ENCODE data around the genes SLC26A8 and CPNE5.

- PRO-cap: no peak
Measured at GRCh38 chr6:35872226-35872753, 48.6 kb downstream of the SRPK1 start.

DNA sequence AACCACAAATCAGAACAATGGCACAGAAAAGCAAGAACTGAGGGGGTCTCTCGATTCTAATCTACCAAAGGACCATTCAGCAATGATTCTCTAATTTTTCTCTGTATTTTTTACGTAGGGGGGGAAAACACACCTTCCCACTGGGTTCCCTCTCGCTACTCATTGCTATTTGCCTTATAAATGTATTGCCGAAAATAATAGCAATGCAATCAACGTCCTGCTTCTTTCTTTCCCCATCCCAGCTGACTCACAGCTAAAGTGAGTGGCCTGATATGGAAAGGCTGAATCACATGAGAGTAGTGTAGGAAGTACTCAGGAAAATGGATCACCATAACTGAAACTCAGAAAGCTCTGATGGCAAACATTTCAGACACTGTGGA lies 49.2 kb upstream of the SRPK1 start:
- PRO-cap: no peak

GRCh38 chr6:36024086-36024901 lies at the start of gene SLC26A8:
TSS of gene SLC26A8 (minus strand) at chr6:36024641.
- PRO-cap: no peak

- PRO-cap: no peak
Measured at GRCh38 chr6:36084387-36085132, 45.8 kb upstream of the MAPK13 start.

GRCh38 chr6:36129821-36129995 lies 605 bp upstream of the MAPK13 start:
- PRO-cap: no peak

GRCh38 chr6:36139417-36140049 lies 9.2 kb downstream of the MAPK13 start:
- PRO-cap: no peak

- PRO-cap: no peak
Measured at GRCh38 chr6:36210816-36211742, 14.5 kb downstream of the BRPF3 start.

DNA sequence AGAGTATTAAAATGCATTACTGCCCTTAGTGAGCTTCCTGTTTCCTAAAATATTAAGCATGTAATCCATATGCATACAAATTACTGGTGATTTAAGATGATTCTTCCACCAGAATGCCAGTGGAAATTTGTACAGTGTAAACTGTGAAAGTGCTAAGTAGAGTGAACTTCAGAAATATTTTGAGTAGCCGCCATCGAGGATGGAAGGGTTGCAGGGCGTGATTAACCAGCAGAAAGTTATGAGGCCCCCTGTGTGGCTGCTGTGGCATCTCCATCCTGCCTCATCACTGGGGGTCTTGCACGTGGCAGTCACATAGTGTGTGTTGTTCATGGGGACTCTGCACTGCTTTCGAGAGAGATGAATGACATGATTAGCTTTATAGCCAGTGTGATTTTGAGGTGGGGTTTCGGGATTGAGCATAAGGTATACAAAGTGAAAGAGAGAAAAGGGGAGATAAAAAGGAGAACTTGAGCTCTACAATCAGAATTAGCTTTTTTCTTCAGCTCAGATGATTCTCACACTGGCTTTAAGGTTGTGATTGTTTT lies 26.4 kb downstream of the KCTD20 start:
- PRO-cap: no peak

- PRO-cap: no peak
Measured at GRCh38 chr6:36523888-36524680, 23.2 kb downstream of the STK38 start.

DNA sequence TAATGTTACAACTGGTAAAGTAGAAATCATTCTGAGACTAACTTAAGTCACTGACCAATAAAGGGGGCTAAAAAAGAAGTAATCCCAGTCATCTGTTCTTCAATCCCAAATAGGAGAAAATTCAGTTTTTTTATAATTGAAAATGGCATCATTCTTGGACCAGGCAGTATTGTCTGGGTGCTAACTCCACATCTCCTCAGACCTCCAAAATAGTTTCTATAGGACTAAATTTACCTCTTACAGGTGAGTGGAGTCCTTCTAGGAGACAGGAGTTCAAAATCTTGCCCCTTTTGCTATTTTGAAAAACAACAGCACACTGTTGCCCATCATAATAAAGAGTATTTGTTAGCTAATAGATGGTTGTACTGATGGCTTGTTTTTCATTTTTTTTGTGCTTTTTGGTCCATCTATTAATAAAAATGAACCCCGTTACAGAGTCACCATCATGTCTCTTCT lies 5.3 kb downstream of the SRSF3 start:
- PRO-cap: no peak

DNA sequence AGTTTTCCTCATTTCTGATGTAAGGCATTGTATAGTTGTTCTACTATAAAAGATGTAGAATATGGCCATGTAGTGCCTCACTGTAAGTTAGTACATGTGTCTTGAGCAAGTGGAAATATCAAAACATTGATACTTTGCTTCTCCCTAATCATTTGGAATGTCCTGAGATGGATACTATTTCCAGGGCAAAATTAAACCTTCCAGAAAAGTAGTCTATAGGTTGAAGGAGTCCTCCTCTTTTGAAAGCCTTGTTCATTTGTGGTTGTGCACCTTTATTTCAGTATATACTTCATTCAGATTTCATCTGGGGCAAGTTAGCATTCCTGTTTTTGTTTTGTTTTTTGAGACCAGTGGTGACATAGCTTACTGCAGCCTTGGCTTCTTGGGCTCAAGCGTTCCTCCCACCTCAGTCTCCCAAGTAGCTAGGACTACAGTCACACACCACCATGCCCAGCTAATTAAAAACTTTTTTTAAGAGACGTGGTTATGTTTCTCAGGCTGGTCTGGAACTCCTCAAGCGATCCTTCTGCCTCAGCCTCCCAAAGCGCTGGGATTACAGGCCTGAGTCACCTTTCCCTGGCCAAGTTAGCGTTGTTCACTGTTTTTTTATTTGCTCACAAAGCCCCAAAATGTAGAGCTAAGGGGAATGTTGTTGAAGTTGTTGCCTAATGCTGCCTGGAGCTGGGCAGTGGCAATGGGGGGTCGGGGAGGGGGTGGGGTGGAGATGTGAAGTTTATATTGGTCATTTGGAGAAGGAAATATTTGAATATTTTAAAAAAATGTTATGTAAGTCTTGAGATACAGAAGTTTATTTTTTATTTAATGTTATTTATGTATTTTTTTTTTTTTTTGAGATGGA lies 11.8 kb downstream of the SRSF3 start:
- PRO-cap: no peak

DNA sequence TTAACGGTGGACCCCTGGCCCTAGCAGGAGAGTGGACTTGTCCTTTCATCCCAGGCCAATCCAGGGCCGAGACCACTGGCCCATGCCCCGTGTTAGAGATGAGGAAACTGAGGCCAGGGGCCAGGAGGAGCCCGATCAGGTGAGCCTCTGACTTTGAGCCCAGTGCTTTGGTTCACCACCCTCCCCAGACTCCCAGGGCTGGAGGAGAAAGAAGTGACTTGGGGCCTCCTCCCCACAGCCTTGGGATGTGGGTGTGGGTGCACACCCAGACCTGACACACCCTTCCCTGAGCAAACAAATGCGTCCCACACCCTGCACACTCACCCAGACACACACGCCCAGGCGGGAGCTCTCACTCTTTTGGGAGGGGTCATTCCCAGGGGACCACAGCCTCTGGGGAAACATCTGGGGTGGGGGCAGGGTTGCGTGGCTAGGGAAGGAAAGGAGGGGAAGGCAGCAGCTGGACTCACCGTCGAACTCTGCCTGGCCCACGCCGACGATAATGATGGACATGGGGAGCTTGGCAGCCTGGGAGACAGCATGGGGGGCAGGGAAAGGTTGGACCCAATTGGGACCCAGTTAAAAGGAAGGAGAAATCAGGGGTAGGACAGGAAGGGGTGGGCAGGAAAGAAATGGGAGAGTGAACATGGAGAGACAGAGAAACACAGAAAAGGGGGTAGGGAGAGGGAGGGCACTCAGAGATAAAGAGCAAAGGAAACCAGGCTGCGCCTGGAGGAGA lies 46.3 kb downstream of the RAB44 start:
- PRO-cap: no peak

DNA sequence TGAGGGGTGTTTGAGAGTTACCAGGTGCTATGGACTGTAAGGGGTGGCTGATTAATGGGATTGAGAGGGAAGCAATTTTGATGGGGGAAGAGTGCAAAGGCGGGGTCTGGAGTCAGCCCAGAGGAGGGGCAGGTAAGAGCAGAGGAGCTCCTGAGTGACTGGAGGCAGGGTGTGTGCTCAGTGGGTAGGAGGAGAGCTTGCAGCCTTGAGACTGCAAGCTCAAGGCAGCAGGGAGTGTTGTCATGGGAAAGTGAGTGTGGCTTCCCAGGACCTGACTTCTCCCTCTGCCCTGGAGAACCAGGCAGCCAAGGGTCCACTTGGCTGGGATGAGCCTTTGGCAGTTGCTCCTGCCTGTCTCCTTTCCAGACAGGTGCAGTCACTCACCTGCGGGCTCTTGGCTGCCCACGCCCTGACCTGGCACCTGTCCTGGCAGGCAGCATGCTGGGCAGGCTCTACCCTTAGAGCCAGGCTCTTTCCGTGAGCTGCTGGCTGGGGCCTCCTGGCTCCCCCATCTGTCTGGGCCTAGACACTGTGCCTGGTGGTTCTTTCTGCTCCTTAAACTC lies 54.3 kb downstream of the RAB44 start:
- PRO-cap: no peak

GRCh38 chr6:36793374-36794662 lies 45.4 kb downstream of the CPNE5 start:
- PRO-cap: no peak

- PRO-cap: no peak
Measured at GRCh38 chr6:36834590-36835114, 4.6 kb downstream of the CPNE5 start.

- PRO-cap: no peak
Measured at GRCh38 chr6:36839287-36840329, at the start of gene CPNE5. TSS of gene CPNE5 (minus strand) at chr6:36839444.

- PRO-cap: no peak
Measured at GRCh38 chr6:36848488-36849696, 9.6 kb upstream of the CPNE5 start.

DNA sequence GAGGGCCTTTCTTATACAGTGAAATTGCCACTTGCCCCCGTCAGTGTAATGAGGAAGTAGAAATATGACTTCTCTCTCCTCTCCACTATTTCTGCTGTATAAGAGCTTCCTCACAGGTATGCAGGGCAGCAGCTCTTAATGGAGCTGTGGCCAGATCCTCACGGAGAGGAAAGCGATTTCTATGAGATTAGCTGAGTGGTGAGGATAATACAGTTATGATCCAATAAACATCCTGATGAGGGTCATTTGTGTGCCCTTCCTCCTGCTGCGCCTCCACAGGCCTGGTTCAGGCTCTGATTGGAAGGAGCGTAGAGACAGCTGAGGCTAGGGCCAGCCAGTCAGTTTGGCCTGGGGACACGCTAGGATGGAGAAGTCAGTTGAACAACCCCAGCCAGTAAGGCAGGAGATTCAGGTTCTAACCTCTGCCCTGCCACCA lies 10.9 kb upstream of the CPNE5 start:
- PRO-cap: no peak

GRCh38 chr6:36867957-36868184 lies 6.7 kb downstream of the PPIL1 start:
- PRO-cap: no peak

- PRO-cap: no peak
Measured at GRCh38 chr6:36907769-36908380, 22.1 kb downstream of the C6orf89 start.